Measurements from ENCODE around the genes OR10H5, OR10H4, KLF2 and CHERP.

GRCh38 chr19:15293032-15293618 lies 39.2 kb downstream of the BRD4 start:
- PRO-cap: no peak
- RAMPAGE, long total RNA, 3 experiments: no peak in any of the 3 experiments

- PRO-cap: no peak
- RAMPAGE, long total RNA, 3 experiments: no peak in any of the 3 experiments
These were observed 2.7 kb downstream of the AKAP8 start for GRCh38 chr19:15376702-15377476.

DNA sequence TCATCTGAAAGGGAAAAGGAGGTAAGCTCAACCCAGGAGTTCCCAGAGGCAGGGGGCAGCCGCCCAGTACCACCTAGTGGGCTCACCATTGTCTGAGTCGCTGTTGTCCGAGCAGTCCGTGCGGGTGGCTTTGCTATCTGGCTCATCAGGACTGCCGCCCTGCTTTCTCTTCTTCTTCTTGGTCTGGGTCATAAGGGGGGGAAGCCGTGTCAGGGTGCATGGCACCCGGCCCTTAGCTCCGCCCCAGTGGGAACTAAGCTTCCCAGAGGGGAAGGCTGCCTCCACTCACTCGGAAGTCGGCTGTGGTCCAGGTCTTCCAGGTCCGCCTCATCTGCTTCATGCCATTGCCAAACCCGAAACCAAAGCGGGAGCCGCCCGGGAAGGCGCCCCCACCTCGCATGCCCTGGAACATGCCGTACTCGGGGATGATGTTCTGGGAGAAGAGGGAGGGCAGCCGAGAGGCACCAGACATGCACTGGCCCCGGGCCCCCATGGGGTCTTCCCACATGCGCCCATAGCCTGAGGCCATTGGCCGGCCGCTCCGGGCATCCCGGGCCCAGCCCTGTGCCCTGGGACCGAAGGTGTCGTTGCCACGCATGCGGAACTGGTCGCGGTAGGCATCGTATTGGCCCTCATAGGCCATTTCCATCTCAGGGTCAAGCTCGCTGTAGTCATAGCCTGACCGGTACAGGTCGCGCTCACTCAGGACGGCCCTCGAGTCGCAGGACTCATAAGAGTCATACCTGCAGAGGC lies 17.8 kb downstream of the AKAP8L start:
- PRO-cap: no peak
- RAMPAGE, long total RNA, 3 experiments: no peak in any of the 3 experiments

DNA sequence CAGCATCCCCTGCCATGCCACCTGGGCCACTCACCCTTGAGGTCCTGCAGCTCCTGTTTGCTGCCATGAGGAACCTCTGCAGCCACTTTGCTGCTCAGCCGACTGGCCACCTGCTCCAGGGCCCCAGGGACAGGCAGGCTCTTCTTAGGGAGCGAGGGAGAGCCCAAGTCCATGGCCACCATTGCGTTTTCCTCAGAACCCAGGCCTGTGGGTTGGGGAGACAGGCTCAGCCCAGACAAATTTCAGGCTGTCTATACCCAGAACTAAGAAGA lies 12.1 kb upstream of the AKAP8L start:
- PRO-cap: no peak
- RAMPAGE, long total RNA, 3 experiments: no peak in any of the 3 experiments

GRCh38 chr19:15629204-15629622 lies 11.5 kb upstream of the CYP4F3 start:
- PRO-cap: no peak
- RAMPAGE, long total RNA, 3 experiments: no peak in any of the 3 experiments

GRCh38 chr19:15643268-15643736 lies 2.6 kb downstream of the CYP4F3 start:
- PRO-cap: no peak
- RAMPAGE, long total RNA, 3 experiments: no peak in any of the 3 experiments

- PRO-cap: no peak
- RAMPAGE, long total RNA, 3 experiments: no peak in any of the 3 experiments
These were observed at the start of gene OR10H5 for GRCh38 chr19:15787409-15787735. TSS of gene OR10H5 (plus strand) at chr19:15787661.

DNA sequence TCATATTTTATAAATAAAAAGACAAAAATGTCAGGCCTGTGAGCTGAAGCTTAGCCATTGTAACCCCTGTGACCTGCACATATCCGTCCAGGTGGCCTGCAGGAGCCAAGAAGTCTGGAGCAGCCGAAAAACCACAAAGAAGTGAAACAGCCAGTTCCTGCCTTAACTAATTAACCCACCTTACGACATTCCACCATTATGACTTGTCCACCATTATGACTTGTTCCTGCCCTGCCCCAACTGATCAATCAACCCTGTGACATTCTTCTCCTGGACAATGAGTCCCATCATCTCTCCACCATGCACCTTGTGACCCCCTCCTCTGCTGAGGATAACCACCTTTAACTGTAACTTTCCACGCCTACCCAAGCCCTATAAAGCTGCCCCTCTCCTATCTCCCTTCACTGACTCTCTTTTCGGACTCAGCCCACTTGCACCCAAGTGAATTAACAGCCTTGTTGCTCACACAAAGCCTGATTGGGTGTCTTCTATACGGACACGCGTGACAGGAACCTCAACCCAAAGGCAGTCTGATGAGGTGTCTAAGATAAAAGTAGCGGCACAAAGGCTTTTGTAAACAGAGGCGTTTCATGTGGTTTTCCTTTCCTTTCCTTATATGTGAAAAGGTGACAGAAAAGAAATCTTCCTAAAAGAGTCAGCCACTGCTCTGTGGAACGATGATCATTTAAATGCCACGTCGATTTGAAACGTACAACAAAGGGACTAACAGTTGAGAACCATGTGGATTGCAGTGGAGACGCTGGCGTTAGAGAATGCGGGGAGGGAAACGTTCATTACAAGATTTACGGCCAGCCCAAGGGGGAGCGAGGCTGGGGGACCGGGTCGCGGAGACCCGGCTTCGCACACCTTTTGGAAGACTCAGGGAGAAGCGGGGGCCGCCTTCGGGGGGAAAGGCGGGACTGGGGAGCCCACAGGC lies 20.5 kb upstream of the OR10H1 start:
- PRO-cap: no peak
- RAMPAGE, long total RNA, 3 experiments: no peak in any of the 3 experiments

DNA sequence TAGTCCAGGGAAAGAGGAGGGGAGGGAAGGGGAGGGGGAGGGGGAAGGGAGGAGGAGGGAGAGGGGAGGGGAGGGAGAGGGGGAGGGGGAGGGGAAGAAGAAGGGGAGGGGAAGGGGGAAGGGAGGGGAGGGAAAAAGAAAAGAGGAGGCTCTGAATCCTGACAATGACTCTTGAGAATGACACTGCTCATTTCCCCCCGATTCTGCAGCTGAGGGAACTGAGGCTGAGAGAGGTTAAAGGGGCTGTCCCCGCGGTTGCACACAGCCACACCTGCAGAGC lies 35.5 kb downstream of the CYP4F2 start:
- PRO-cap: no peak
- RAMPAGE, long total RNA, 3 experiments: no peak in any of the 3 experiments

- PRO-cap: no peak
- RAMPAGE, long total RNA, 3 experiments: no peak in any of the 3 experiments
These were observed at the start of gene OR10H4 for GRCh38 chr19:15948581-15949304. TSS of gene OR10H4 (plus strand) at chr19:15949008.

DNA sequence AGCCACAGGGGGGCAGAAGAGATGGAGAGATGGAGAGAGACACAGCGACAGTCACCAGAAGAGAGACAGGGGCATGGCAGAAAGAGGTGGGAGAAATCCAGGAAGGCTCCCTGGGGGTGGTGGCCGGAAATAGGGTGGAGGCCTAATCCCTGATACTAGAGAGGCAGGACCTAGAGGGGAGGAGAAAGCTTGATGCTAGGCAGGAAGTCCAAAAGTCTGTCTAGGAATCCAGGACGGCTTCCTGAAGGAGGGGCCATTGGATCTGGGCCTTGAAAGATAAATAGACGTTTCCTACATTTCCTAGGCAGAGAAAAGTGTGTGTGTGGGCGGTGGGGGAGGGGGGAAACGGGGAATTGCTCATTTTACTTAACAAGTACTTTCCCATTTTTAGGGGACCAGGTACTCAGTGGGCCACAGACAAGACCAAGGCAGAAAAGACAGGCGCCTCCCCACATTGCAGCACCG lies 9.5 kb upstream of the TPM4 start:
- PRO-cap: no peak
- RAMPAGE, long total RNA, 3 experiments: no peak in any of the 3 experiments

GRCh38 chr19:16082390-16082839 lies 6.1 kb downstream of the TPM4 start:
- PRO-cap: no peak
- RAMPAGE, long total RNA, 3 experiments: no peak in any of the 3 experiments

DNA sequence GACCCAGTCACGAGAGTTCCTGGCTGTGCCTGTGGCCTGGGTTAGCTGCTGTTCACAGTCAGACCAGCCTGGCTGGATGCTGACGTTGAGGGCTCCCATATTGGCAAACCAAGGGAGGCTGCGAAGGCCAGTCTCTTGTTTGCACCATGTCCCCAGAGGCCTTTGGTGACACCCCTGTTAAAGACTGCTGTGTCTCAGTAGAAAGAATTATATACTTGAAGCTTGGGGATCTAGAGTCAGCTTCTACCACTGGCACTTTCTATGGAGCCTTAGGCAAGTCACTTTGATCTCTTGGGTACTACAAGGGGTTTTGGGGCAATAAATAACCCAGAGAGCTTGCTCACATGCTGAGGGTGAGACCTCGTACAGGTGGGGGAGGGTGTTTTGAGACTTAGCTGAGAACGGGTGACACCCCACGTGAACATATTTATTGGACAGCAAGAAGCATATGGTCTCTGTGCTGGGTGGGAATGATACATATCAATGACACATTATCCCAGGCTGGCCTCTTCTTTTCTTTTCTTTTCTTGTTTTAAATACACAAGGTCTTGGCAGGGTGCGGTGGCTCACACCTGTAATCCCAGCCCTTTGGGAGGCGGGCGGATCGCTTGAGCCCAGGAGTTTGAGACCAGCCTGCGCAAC lies 8.3 kb downstream of the TPM4 start:
- PRO-cap: no peak
- RAMPAGE, long total RNA, 3 experiments: no peak in any of the 3 experiments

DNA sequence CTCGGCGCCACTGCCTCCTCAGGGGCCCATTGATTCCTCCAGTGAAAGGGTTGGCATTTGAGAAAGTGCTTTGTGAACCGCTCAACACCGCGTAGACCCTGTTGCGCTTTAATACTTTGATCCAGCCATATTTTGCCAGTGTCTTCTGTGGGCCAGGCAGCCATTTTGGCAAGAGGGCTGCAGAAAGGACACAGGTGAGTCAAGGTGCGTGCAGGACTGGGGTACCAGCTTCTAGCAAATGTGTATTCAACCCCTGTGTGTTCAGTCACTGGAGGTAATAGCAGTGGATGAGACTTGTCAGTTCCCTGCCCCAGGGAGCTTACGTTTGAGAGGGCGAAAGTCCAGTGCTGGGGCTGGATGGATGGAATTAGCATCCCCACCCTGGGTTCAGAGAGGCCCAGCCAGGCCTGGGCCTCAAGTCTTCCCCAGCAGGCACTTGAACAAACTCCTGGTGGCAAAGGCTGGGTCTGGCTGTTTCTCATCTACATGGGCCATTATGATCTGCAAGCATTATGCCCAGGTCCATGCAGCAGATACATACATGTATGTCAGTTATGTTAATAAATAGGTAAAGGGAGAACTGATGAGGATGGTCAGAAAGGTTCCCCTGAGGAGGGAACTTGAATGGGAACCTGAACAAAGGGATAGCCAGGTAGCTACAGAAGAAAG lies 3.9 kb downstream of the RAB8A start:
- PRO-cap: no peak
- RAMPAGE, long total RNA, 3 experiments: no peak in any of the 3 experiments

DNA sequence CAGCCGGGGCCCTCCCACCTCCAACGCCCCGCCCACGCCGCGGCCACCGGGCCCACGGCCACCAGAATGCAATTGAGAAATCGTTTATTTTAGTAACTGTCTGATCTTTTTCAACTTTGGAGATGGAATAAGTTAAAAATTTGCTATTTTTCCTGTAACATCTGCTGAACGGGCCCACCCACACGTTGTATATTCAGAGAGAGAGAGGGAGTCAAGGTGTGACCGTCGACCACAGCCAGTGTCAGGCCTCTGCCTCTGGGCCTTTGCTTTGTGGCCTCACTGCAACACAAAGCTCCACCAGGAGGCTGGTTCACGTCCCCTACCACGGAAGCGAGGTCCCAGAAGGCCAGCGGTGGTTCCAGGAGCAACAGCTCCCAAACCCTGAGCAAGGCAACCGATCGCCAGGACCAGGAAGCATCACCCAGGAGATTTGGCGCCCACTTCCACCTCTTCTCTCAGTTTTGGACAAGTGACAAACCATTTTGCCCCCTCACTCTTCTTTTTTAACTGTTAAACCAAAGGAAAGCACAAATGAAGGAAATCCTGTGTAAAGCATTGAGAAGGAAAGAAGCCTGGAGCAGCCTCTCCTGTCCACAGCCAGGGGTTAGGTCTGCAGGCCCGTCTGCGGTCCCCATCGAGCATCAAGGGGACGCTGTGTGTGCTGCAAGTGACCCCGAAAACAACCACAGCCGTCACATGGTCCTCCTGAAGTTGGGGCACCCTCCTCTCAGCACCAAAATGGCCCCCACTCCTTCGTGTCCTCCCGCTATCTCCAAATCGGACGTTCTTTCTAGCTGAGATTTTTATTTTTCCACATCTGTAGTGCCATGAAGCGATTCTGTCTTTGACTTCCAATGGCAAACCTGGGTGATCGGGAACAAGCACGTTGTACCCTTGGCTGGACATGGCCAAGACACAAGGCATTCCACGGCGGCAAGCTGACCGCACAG lies 10.8 kb upstream of the HSH2D start:
- PRO-cap: no peak
- RAMPAGE, long total RNA, 3 experiments: start-site peak on the plus strand in 1 of 3 experiments, centred at position 114 of the sequence, 25 reads per replicate

GRCh38 chr19:16206201-16207426 lies 8.9 kb downstream of the AP1M1 start:
- PRO-cap: no peak
- RAMPAGE, long total RNA, 3 experiments: no peak in any of the 3 experiments

DNA sequence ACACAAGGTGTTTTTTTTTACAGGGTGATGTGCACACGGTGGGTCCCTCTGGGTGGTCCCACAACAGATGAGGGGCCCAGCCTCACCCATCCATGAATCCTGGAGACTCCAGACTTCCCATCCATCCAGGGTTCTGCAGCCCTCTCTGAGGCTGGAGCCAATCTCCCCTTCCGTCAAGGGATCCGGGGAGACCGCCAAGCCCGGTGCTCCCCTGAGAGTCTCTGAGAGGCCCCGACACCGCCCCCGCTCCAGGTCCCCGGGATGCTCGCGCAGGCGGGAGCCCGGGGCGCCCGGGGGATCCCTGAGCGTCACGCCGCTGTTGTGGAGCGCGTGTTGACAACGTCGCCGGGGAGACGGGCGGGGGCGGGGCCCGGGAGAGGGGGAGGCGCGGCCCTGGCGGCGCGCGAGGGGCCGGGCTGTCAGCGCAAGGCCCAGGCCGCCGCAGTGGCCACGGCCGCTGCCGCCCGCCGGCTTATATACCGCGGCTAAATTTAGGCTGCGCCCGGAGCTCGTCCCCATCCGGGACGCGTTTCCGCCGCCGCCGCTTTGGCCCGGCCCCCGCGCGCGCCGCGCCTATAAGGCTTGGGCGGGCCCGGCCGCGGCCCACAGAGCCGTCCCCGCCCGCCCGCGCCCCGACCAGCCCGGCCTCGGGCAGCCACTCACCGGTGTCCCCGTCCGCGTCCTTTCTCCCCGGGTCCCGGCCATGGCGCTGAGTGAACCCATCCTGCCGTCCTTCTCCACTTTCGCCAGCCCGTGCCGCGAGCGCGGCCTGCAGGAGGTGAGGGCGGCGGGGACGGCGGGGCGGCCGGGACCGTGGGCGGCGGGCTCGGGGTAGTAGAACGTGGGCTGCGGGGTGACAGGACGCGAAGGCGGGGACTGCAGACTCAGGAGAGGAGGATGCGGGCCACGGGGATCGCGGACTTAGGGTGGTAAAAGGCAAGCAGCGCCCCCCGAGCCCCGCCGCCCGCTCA lies at the start of gene KLF2:
Gene KLF2 (plus strand): TSS at position 606 of the 971 bp plus-strand sequence.
- PRO-cap: bidirectional peak, plus-strand start at position 606 of the sequence, minus-strand start at position 446 of the sequence
- RAMPAGE, long total RNA, 3 experiments: no peak in any of the 3 experiments

GRCh38 chr19:16366239-16367158 lies 41.9 kb downstream of the KLF2 start:
- PRO-cap: no peak
- RAMPAGE, long total RNA, 3 experiments: no peak in any of the 3 experiments

DNA sequence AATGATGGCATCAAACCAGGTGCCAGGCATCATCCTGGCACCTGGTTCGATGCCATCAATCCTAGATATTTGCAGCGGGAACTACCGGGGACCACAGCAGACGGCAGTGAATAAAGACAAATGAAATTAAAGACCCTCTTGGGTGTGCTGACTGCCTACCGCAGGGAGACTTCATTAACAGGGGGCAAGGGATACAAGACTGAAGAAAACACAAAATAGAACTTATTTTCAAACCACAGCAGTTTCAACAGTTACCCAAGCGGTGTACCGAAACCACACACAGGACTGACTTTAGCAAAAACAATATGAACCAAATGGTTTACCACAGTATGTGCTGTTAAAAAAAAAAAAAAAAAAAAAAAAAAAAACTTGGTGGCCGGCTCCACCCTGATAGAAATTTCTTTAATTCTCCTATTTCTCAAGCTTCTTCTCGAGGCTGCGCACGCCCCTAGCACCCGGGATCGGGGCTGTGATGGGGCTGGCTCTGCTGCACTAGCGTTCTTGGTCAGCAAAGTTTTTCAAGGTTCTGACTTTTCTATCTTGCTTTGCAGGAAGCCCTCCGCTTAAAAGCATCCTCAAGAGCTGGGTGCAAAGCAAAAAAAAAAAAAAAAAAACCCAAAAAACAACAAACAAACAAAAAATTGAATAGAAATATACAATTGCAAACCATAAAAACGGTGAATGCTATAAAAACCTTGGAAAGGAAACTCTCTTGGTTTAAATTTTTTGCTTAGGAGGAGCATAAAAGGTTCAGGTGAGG lies 42.7 kb downstream of the KLF2 start:
- PRO-cap: no peak
- RAMPAGE, long total RNA, 3 experiments: no peak in any of the 3 experiments

DNA sequence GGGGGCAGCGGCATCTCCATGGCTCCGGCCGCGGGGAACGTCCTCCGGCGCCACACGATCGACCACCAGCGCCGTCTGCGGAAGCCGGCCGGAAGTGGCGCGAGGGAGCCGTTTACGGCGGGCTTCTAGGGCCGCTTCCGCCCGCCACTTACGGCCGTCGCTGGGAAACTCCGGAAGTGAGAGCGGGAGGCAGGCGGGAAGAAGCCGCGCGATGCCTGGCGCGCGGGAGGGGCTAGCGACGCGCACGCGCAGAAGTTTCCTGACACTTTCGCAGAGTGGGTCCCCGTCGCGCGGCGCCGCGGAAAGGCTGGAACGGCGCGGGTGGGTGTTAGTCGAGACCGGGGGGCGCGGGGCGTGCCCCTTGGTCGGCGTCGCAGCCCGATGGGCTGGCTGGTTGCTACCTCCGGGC lies at the start of gene CHERP:
Gene CHERP (minus strand): TSS at position 79 of the 409 bp plus-strand sequence.
- PRO-cap: bidirectional peak, plus-strand start at position 265 of the sequence, minus-strand start at position 77 of the sequence
- RAMPAGE, long total RNA, 3 experiments: start-site peak on the plus strand in 1 of 3 experiments, centred at position 254 of the sequence, 6 reads per replicate; start-site peak on the minus strand in 2 of 3 experiments, centred at positions 69 to 78 of the sequence, 47 to 170 reads per replicate

Data from gastrocnemius medialis (tissue), 3 donors.